Colonic mucosa (tissue), 1 donor: ENCODE measurements around the genes MSMB, SYT15, NPY4R2 and FAM170B.

GRCh38 chr10:46045998-46046744 lies at the start of gene MSMB:
TSS of gene MSMB (minus strand) at chr10:46046269.
- PRO-cap, result no peak

- PRO-cap, result no peak
Observed at GRCh38 chr10:46578900-46579219, at the start of gene SYT15. TSS of gene SYT15 (plus strand) at chr10:46579128.

GRCh38 chr10:47166836-47167096 lies 133.2 kb upstream of the GDF10 start:
- PRO-cap, result no peak

- PRO-cap, result no peak
Observed at GRCh38 chr10:47254849-47255572, 45.0 kb upstream of the GDF10 start.

DNA sequence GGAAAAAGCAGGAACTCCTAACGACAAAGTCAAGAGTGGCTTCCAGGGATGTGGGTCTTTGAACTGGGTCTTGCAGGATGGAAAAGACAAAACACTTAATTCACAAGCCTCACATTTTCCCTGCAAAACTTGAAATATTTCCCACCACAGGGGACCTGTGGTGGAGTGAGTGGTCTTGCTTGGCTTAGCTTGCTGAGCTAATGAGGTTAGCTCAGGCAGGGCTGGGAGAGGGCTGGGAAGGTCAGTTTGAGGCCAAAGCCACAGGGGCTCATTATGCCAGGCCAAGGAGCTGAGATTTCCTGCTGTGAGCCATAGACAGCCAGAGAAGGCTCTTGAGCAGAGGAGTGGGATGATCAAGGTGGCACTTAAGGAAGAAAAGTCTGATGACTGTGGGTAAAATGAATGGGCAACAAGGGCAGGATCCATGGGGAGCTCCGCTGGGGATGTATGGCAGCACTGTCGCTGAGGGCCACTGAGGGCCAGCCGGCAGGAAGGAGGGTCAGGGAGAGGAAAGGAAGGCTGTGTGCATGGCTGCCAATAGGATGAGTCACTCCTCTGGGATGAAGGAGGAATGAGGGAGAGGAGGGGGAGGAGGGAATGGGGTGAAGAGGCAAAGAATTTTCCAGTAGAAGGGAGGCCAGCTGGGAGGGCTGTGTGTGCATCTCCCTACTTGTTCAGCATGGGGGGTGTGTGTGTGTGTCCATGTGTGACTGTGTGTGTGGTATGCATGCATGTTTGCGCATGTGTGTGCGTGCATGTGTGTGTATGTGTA lies 18.6 kb upstream of the ZNF488 start:
- PRO-cap, result no peak

GRCh38 chr10:47552797-47553763 lies 29.6 kb upstream of the AGAP9 start:
- PRO-cap, result bidirectional peak, plus-strand start at chr10:47553629, minus-strand start at chr10:47553490

DNA sequence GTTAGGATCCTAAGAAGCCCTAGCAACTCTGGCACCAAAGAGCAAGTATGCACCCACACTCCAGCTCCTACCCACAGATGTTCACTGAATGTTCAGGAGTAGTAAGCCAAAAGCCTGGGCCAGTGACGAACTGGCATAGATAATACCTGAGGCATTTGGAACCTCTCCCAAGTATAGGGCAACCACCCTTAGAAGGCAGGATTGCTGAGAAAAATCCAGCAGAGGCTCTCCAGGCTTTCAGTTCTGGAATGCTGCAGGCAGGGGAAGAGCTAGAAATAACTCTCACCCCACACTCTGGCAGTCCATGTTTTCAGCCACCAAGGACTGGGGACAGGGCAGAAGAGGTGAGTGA lies 90.3 kb downstream of the SYT15B start:
- PRO-cap, result no peak

GRCh38 chr10:47706560-47706985 lies 56.8 kb downstream of the SYT15B start:
- PRO-cap, result no peak

DNA sequence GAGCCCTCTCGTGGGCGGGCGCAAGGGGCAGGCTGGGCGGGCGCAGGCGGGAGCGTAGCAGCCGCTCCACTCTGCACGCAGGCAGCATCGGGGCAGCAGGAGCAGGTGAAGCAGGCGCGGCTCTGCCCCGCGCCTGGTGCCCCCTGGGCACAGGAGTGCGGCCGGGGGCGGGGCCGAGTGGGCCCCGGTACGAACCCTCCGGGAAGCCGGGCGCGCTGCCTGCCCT lies at the start of gene NPY4R2:
TSS of gene NPY4R2 (plus strand) at position 69 of the 226 bp plus-strand sequence.
- PRO-cap, result no peak

GRCh38 chr10:48318293-48319150 lies 12.0 kb downstream of the MAPK8 start:
- PRO-cap, result no peak

DNA sequence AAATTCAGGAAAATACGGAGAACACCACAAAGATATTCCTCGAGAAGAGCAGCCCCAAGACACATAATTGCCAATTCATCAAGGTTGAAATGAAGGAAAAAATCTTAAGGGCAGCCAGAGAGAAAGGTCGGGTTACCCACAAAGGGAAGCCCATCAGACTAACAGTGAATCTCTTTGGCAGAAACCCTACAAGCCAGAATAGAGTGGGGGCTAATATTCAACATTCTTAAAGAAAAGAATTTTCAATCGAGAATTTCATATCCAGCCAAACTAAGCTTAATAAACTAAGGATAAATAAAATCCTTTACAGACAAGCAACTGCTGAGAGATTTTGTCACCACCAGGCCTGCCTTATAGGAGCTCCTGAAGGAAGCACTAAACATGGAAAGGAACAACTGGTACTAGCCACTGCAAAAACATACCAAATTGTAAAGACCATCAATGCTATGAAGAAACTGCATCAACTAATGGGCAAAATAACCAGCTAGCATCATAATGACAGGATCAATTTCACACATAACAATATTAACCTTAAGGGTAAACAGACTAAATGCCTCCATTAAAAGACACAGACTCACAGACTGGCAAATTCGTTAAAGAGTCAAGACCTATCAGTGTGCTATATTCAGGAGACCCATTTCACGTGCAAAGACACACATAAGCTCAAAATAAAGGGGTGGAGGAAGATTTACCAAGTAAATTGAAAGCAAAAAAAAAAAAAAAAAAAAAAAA lies 66.6 kb downstream of the MAPK8 start:
- PRO-cap, result no peak

DNA sequence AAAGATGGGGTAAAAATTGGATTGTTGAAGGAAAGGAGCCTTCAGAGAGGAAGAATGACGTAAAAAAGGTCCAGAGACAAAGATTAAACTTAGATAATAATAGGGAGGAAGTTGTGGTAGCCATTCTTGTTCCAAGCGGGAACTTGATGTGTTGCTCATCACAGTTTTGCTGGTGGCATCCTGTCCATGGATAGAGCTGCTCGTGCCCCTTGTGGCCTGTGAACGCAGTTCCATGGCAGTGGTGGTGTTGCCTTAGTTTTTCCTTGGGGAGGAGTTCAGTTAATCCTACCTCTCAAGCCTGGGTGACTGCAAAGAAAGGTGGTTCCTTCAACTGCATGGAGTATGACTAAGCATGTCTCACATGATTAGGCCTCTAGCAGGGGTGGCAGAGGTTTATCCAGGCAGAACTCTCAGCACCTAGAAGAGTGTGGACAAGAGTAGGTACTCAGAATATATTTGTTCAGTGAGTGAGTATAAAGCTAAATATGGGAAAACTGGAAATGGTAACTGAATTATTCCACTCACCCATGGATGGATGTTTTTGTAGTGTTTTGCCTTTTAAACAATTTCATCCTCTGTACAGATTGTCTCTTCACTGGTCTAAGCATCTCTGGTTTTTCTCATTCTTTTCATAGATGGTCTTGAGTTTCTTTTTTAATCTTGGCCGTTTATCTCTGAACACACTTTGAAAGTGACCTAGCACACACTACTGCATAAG lies 99.8 kb downstream of the MAPK8 start:
- PRO-cap, result no peak

DNA sequence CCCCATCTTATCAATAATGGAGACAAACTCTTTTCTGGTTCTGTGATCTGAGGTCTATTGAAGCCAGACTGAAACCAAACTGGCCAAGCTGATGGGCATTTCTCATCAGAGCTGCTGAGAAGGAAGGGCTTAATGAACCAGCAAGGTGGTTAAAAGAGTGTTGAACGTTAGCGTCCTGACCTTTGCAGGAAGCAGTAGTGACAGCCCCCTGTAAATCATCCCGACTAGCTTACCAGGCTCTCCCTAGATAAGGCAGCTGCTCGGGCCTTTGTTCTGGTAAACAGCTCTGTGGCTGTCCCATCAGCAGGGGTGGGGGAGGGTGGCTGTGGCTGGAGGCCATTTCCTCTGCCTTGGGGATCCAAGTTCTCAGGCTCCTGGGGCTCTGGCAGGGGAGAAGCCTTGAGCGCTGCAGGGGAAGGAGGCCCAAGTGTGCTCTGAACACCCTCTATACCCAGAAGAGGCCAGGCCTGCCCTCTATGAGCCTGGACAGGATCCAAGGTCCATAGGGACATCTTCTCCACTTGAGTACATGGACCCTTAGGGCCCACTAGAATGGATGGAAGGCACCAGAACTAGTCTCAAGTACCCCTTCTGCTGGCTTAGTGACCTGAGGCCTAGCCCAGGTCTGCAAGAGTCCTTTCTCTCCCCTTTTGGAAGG lies 134.7 kb downstream of the ARHGAP22 start:
- PRO-cap, result no peak

DNA sequence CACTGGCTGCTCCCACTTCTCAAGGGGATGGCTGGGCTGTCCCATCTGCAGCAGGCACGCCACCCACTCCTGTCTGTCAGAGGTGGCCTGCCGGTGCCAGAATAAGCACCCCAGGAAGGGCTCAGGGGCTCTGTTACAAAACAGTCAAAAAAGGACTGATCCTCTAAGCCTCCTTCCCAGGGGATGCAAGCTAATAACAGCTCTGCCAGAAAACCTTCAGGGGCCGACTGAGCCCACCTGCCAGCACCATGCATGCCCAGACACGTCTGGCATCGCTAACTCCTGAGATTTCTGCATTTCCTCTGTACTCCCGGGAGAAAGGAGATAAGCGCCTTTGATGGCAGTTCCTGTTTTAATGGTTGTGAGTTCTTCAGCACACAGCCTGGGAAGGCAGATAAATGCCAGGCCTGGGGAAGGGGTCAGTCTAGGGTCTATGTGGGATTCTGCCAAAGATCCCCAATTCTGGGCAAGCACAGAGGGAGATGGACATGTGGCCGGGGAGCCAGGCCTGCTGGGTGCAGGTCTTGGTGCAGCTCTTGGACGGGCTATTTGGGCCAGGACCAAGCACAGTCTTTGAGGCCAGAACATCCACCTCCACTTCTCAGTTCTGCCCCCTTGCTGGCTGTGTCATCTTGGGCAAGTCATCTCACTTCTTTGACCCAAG lies 128.4 kb downstream of the ARHGAP22 start:
- PRO-cap, result no peak

GRCh38 chr10:48524006-48524687 lies 80.7 kb downstream of the ARHGAP22 start:
- PRO-cap, result no peak

GRCh38 chr10:48655915-48656793 lies 28.5 kb upstream of the WDFY4 start:
- PRO-cap, result unidirectional peak, minus-strand start at chr10:48656265

GRCh38 chr10:49133891-49134204 lies at the start of gene FAM170B:
TSS of gene FAM170B (minus strand) at chr10:49134021.
- PRO-cap, result no peak

GRCh38 chr10:49183648-49184065 lies 4.5 kb downstream of the TMEM273 start:
- PRO-cap, result no peak

DNA sequence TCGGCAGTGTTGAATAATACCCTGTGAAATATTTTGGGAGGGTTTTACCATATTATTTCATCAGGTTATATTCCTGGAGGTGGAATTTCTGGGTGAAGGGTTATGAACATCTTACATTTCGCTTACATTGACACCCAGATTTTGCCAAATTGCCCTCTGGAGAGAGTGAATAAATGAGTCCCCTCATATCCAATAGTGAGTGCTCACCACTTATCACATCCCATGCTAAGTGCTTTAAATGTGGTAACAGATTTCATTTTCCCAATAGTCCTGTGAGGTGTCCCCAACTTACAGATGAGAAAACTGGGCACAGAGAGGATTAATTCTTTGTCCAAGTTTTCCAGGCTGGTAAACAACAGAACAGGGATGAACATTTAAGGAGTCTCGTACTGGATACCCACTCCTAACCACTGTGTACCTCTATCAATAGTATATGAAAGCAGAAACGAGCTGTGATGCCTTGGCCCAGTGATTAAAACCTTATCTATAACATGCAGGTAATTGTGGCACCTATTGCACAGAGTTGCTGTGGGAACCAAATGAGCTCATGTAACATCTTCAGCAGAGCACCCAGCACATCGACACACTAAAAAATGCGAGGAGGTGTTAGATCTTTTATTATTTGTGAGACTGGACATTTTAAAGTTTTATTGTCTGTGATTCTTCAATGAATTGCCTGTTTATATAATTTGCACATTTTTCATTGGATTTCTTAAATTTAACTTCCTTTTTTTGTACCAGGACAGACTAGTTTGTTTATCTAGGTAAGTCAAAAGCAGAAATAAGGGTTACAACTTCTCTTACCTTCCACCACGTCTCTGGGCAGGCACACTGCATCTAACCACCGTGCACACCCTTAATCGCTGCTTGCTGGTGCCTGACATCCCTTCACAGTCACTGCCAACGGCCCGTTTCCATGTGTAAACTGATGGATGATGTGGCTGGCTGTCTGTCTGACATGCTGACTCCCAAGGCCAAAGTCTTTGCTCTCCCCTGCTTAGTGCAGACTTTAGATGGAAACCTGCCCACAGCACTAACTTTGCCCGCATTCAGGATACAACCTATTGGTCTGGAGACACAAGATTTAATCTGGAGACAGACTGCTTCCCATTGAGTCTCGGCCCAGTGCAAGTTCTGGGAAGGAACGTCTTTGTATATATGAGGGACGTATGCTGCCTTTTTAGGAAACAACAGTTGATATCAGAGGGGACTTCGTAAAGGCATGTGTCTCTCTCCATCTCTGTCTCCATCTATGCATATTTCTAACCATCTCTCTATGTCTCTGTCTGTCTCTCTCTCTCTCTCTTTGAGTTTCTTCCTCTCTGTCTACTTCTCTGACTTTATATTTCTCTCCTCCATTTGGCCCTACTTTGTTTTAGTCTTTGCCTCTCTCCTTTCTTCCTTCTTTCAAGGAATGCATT lies 1.3 kb downstream of the TMEM273 start:
- PRO-cap, result no peak

- PRO-cap, result no peak
Observed at GRCh38 chr10:49539396-49540249, 702 bp upstream of the ERCC6 start.